Sciatic nerve (tissue), 1 donor: ENCODE measurements around the genes BTC and CXCL10.

GRCh38 chr4:74794353-74795075, at the start of gene BTC:
TSS of gene BTC (minus strand) at chr4:74794523.
- PRO-cap, result bidirectional peak, plus-strand start at chr4:74794581, minus-strand start at chr4:74794523

- PRO-cap, result no peak
Observed at GRCh38 chr4:74935017-74935418, 2.1 kb downstream of the PARM1 start.

- PRO-cap, result no peak
Observed at GRCh38 chr4:75655318-75656133, 17.7 kb downstream of the G3BP2 start.

DNA sequence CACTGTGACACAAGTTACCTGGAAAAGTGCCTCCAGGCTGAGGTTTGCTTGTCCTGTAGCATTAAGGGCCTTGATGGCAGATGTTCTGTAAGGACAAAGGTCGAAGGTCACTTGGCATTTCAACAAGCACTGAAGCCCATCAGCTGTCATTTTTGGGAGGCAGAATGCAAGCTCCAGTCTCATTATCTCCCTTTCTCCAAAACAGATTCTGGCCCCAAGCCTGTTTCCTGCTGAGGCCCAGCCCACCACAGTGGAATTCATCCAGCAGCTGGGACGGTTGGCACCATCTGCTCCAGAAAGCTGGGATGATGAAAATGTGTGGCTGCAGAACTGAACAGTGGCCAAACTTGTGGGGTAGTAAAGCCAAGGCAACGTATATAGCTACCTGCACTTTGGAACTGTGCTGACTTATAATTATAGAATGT, 17.7 kb upstream of the PPEF2 start:
- PRO-cap, result no peak

- PRO-cap, result no peak
Observed at GRCh38 chr4:76023383-76023769, at the start of gene CXCL10. TSS of gene CXCL10 (minus strand) at chr4:76023497.

GRCh38 chr4:76053631-76054327, 17.9 kb upstream of the CXCL11 start:
- PRO-cap, result no peak

- PRO-cap, result bidirectional peak, plus-strand start at chr4:76208603, minus-strand start at chr4:76208523
Observed at GRCh38 chr4:76208139-76208785, 5.4 kb downstream of the SCARB2 start.

- PRO-cap, result no peak
Observed at GRCh38 chr4:76218989-76219846, 5.6 kb upstream of the SCARB2 start.

DNA sequence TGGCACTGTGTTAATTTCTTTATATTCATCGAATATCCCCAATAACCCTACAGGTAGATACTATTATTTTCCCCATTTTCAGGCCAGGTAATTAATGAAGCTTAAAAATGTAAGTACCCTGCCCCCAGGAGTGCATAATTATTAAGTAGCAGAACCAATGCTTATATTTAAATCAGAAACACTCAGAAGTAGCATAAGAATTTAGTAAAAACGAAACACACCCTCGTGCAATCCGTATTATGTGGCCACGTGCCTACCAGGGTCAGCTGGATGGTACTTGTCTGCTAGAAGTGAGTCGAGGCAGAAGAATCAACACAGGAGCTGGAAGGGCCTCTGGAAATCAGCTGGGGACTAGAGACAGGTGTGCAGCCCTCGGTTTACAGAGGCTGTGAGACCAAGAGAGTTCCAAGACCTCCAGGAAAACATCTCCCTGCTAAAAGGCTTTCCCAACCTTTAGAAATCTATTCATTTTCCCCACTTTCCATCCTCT, 589 bp upstream of the FAM47E start:
- PRO-cap, result no peak

- PRO-cap, result no peak
Observed at GRCh38 chr4:76292600-76292981, 13.9 kb upstream of the STBD1 start.

DNA sequence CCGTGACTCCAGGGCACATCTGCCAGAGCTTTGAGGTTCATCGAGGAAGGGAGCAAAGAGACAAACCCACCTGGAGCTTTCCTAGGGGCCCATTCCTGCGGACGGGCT, 323 bp downstream of the STBD1 start:
- PRO-cap, result no peak

DNA sequence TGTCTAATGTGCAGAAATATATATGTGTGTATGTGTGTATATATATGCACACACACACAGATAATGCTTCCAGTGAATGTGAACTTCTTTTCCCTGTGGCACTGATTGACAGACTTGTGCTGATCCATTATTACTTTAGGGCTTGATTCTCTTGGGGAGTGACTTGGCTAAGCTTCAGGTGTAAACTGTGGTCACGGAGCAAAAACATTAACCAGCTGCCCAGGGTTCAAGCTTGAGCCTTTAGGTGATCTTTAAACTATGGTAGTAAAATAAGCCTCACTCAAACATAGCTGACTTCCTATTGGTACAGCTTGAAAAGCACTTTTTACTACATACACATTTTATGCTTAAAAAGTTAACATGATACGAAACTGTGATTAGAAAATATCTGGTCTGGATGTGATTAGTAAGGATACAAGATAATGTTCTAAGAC, 3.6 kb downstream of the STBD1 start:
- PRO-cap, result no peak

- PRO-cap, result no peak
Observed at GRCh38 chr4:76311759-76312427, 5.4 kb downstream of the STBD1 start.

GRCh38 chr4:76458761-76460082, 24.2 kb downstream of the SHROOM3 start:
- PRO-cap, result no peak

DNA sequence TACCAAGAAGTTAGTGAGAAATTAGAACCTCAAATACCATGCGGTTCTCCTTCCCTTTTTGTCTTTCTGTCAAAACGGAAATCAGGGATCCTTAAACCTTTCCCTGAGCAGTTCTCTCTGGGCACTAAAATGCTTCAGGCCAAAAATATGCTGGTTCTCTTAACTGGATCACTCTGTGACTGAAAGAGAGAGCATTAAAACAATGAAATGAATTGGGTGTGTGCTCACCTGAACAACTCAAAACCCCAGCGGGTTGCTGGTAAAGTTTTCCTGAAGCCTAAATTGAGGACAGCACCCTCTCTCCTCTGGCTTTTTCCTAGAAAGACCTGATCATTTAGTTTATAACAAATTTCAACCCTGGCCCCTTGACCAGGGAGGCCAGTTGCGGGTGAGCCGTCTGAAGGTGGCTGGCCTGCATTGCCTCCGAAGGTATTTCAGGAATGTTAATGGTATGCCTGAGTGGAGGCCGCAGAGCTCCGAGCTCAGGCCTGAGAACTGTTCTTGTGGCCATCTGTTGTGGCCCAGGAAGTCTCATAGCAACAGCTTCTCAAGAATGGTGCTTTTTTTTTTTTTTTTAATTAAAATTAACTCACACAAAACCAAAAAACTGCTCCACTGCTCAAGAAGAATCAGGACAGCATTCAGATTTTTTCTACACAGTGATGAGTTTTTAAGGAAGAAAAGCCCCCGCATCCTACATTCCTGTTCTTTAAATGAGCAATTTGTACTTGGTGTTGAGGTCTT, 155.1 kb downstream of the SHROOM3 start:
- PRO-cap, result bidirectional peak, plus-strand start at position 514 of the sequence, minus-strand start at position 315 of the sequence

DNA sequence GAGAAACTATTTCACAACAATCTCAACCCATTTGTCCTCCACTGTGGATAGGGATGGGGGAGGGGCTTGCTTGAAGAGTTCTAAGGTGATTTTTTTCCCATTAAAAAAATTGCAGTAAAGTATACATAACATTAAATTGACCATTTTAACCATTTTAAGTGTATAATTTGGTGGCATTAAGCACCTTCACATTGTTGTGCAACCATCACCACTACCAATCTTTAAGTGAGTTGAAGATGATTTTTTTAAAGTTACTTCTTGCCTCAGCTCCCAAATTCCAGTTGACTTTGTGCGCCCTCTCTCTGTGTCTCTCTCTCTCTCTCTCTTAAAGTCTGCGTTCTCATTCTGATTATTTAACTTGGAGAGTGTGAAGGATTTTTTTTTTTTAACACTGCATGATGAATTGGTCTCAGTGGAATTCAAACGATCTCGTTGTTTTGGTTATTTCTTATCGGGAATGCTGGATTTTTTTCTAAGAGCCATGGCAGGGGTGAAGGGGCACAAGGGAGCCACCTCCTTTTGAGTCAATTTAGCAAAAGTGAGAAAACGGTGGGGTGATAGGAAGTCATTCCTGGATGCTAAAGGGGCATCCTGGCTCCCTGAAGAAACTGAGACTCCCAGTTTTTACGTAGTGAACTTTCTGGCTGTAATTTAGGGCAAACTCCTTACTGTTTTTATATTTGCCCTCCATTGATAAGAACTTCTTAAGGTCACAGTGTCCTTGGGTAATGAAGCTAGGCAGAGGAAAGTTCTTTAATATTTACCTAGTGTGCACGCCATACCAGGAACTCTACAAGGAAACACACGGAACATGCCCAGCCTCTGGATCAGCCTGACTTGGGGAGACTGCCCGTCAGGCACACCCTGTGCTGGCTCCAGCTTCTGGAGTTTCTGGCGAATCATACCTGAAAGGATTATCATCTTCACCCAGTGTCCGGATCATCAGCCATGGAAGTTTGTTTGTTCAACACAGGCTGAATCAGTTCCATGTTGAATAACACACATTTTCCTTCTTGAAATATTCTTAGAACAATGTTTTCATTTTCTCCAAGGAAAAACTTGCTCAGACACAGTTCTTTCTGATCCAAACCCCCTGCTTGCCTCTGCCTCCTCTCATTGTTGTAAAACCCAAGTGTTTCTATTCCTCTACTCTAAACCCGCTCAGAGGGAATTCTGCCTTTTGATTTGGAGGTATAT, 176.3 kb downstream of the SHROOM3 start:
- PRO-cap, result no peak

DNA sequence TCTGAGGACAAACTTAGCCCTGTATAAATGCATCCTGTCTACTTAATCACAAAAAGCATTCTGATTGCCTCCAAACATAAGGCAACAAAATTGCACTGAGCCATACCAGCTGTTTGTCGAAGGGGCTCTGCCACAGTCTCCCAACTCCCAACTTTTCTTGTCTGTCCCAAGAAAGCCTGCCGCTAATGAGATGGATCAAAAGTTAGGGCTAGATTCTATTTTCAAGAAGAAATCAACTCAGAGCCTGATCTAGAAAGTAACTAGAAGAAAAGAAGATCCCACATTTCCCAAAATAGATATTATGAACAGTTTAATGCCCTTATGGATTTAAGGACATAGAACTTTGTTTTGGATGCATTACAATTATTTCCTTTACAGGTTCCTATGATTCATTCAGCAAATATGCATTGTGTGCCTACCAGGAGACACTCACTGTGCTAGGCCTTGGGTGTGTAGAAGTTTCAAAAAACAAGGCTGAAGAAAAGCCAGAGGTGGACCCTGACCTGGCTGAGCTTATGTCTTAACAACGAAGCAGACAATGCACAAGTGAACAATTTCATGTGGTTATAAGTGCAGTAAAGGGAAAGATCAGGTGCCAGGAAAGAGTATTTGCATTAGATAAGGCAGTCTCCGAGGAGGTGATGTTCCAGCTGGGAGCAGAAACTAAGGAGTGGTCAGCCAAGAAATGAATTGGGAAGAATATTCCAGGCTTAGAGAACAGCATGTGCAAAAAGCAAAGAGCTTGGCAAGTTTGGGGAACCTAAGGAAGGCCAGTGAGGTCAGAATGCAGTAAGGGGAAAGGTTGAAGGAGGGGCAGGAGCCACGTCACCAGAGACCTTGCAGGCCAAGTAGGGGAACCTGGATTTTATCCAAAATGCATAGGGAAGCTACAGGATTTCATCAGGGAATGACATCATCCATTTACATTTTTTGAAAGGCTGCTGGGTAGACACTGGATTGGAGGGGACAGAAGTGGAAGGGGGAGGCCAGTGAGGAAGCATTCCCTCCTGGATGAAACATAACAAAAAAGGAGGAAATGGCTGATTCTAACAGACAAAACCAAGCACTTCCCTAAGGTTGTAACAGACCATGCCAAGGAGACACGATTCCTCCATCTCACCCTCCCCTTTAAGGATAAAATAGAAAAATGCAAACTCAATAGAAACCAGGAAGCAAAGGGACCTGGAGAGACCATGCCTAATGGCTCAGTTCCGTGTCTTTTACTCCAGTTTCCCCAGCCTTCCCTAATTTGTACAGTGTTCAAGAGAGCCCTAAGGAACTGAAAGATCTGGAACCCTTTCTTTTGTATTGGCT, 193.7 kb downstream of the SOWAHB start:
- PRO-cap, result no peak

- PRO-cap, result no peak
Observed at GRCh38 chr4:76706550-76706894, 191.4 kb downstream of the SOWAHB start.

DNA sequence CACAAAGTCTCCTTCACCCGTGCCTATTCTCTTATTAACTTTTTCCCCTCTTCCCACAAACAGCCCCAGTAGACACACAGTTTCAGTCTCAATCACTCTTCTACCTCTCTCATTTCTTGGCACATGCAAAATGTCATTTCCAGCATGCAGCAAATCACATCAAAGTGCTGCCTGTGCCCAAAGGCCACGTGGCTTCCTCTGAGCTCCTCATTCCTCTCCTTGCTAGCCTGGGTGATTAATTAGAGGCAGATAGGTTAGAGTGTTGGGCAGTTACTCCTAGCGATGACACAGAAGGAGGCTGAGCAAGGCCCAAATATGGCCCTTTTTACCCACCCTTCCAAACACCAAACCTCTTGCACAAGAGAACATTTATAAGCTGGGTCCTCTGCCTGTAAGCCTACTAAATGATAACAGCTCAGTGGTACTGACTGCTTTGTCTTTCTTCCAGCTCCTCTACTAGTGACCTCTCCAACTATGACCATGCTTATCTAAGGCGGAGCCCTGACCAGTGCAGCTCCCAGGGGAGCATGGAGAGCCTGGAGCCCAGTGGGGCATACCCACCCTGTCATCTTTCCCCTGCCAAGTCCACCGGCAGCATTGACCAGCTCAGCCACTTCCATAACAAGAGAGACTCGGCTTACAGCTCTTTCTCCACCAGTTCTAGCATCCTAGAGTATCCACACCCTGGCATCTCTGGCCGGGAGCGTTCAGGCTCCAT, 159.5 kb downstream of the SOWAHB start:
- PRO-cap, result no peak

- PRO-cap, result no peak
Observed at GRCh38 chr4:76886791-76887235, 11.1 kb downstream of the SOWAHB start.